Neural cell (in vitro differentiated cells): ENCODE measurements around the genes SERPINB12, TMX3 and CBLN2.

DNA sequence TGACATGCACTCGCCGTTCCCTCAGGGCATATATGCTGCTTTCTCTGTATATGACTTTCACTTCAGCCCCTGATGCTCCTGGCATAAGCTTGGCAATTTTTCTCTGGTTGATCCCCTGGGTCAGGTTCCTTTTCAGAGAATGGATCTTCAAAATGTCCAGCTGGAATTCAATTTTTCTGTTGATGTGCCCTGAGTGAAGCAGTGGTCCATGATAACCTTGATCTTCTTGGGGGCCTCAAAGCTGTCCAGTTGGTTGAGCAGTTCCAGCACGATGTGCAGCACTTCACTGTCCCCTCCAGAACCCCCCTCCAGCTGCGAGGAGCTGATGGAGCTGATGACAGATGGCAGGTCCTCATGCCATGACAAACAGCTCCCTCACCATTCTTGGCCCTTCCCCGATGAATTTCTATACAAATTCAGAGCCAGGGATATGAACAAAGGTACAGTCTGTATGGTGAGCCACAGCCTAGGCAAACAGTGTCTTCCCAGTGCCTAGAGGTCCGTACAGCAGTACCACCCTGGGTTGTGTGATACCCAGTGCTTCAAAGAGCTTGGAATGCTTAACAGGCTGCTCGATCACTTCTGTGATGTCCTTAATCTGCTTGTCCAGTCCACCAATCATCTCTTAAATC is 6.8 kb downstream of the VPS4B start:
- RAMPAGE, long total RNA: no peak

- RAMPAGE, long total RNA: no peak
These were observed at the start of gene SERPINB12 for GRCh38 chr18:63542261-63542674. SERPINB12 (plus strand) TSS chr18:63542369.

GRCh38 chr18:64276565-64277176 is 306.8 kb downstream of the SERPINB8 start:
- RAMPAGE, long total RNA: no peak

DNA sequence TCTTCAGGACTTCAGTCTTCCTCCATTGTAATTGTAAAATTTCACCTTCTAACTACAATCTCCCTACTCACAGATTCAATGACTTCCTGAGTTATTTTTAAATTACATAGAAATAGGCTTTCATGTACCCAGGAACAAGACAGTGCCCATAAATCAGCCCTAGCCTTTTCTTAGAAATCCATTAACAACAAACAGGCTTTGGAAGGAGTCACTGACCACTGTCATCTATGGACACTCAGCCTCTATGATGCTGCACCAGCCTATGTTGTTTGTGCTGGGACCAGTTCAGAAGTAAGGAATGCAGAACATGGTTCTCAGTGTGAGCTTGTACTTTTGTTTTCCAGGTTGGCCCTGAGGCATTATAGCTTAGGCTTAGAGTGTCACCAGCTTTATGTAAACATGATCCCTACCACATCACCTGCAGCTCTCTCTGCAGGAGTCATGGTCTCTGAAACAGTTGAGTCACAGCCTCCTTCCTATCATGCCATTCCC is 335.7 kb upstream of the CDH7 start:
- RAMPAGE, long total RNA: no peak

GRCh38 chr18:66599351-66599836 is 4.5 kb downstream of the CDH19 start:
- RAMPAGE, long total RNA: no peak

DNA sequence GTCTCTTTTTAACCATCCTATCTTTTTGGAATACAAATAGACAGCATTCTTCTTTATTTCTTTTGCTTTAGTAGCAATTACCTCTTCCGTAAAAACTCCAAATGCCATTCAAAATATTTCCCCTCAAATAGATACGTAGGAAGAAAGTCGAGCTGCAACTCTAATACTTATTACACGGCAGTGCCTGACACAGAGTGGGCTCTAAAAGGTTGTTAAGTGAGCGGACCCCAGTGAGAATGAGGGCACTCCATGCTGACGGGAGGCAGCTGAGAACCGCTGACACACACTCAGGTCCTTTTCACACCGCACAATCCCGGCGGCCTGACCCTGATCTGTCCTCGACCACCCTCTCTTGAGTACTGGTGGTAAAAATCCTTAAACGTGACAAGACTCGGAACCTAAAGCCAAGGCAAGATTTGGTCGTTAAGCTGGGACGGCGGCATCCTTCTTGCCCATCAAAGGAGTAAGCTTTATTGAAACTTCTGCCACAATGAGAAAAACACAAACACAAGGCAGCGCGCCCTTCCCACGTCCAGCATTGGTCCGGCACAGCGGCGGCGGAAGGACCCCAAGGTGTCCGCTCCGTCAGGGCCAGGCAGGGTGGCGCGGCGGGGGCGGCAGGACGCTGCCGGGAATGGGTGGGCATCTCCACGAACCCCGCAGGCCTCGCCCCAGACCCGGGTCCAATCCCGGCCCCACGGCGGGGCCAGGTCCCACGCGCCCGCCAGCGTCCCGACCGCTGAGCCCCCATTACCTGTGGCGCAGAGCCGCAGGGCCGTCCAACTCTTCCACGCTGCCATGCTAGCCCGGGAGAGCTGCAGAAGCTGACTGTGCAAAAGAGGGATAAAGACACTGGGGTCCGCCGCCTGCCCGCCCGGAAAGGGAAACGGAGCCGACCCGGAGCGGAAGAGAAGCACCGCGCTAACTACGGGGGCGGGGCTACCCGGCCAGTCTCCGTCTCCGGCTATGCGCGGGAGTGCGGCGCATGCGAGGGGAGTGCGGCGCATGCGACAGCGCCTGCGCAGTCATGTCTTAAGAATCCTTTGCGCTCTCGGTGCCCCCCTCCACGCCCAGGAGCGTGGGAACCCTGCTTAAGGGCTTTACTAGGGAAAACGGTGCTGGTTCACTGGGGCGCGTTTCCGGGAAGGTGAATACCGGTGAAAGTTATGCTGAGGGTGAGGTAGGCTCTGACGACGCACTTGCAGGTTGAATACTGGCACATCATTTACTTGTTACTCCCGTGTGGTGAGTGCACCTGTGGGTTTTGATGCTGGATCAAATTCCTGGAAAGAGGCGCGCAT is at the start of gene TMX3:
TMX3 (minus strand) TSS at position 927 of the 1,301 bp plus-strand sequence.
- RAMPAGE, long total RNA: start-site peak on the minus strand centred at position 888 of the sequence, 138 bp wide, 1,412 and 2,315 reads in 2 replicates; start-site peak on the plus strand centred at position 1,098 of the sequence, 79 bp wide, 185 and 164 reads in 2 replicates

DNA sequence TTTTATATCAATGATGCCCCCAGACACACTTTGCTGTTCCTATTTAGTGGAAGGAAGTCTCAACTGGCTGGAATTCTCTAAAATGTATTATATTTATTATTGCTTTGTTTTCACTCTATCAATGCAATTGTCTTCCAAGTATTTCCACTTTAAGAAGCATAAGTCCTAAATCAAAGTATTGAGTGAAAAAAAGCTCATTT is 33.4 kb upstream of the DOK6 start:
- RAMPAGE, long total RNA: no peak

DNA sequence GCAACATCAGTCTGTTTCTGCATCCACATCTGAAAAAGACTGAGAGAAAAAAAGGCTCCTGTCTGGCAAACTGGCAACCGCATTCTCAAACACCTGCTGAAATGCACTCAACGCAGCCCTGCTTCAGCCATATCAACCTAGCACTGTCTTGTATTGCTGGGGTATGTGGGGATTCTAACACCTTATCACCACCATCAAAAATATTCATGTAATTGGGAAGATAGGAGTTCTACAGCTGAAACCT is 52.6 kb downstream of the CD226 start:
- RAMPAGE, long total RNA: no peak

- RAMPAGE, long total RNA: no peak
These were observed 20.3 kb upstream of the CD226 start for GRCh38 chr18:69967963-69968294.

DNA sequence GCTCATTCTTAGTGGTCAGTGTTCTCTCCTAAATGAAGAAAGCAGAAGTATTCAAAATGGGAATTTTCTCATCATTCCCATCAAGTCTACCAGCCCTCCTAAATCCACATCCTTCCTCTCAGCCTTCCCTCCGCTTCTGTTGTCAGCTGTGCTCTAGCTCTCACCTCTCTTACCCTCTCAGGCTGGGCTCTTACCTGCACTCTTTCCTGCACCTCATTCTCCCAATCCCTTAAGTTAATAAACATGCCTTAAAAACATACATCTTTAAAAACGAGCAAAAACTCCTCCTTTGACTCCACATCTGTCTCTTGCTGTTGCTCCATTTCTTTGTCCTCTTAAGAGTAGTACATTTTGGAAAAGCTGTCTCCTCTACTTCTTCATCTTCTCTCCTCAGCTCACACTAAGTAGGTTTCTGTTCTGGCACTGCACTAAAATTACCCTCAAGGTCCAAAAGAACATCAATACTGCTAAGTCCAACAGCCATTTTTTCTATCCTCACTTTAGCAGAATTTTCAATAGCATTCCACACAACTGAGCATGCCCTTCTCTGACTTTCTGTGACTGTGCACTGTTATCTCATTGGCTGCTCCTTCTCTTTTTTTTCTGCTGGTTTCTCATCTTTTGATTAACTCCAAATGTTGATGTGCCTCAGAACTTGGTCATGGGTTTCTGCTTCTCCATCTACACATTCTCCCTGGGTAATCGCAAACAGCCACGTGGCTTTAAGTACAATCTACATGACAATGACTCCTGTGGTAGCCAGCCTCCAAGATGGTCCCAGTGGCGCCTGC is 74.7 kb upstream of the CD226 start:
- RAMPAGE, long total RNA: no peak

DNA sequence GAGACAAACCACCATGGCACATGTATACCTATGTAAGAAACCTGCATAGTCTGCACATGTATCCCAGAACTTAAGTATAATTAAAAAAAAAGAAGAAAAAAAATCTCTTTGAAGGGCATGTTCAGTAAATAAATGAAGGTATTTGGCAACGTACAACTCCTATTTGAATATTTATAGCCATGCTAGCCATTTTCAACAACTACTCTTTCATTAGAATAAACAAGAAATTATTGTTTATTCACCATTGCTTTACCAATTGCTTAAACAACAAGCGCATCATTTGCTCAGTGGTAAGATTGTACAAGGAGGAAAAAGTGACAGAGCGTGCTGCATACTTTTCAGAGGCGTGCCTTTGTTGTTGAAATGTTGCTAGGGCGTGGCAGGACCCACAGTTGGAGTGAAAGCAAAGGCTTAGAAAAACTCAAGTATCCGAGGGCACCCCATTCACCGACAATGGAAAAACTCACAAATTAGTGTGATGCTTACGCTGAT is 37.5 kb upstream of the RTTN start:
- RAMPAGE, long total RNA: no peak

GRCh38 chr18:70293187-70293609 is 4.4 kb downstream of the SOCS6 start:
- RAMPAGE, long total RNA: no peak

DNA sequence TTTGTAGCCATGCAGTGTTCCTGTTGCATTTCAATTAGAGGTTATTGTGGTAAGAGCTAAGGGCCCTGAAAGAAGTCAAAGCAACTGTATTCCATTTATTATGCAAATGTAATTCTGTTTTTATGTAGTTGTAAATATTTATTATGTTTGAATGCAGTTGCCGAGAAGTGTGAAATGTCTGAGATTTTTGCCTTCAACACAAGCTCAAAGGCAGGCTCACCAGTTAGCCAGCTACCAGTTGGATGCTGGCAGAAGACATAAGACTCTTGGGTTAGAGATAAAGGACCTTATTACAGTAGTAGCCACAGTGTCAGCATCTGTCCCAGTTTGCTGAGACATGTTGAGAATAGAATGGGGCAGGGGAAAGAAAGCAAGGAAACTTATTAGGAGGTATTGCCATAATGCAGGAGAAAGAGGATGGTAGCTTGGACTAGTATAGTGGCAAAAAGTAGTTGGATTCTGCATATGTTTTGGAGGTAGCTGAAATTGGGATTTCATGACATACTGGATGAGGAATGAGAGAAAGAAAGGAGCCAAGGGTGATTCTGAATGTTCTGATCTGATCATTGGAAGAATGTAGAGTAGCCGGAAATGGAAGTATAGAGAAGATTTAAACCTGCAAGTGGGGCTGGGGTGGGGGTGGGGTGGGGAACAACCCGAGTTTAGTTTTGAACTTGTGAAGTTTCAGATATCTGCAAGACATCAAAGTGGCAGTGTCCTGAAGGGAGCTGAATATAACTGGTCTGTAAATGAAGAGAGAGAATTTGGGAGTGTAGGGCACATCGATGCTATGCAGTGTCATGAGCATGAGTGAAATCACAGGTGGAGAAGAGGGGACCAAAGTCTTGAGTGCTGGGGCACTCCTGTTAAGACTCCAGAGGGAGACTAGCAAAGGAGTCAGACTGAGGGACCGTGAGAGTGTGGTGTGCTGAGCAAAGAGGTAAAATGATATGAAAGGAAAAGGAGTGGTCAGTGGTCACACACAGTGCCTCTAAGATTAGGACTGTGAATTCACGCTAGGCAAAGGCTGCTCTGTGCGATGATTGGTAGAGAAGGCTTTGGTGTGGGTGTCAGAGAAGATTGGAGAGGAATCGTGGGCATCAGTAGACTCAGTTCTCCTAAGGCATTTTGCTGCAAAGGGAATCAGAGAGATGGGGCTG is 12.4 kb downstream of the SOCS6 start:
- RAMPAGE, long total RNA: no peak

DNA sequence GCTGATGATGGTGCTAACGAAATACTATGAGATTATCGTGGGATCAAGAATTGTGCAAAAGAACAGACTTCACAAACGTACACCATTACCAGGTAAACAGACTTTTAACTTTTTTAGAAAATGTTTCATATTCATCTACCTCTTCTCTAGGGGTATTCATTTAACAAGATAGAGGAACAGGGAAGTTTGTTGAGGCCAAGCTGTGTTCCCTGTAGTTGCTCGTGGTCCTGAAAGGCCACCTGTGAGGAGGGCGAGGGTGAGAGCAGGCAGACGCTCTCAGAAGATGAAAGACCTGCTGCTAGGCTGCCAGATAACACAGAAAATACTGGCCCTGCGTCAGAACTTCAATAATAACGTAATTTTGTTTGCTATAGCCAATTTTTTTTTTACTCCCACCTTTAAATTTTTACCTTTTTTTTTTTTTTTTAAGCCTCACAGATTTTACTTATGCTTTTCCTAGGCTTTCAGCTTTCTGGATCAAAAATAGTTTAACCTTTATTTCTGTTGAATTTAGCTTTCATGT is 42.1 kb downstream of the SOCS6 start:
- RAMPAGE, long total RNA: no peak

GRCh38 chr18:70376682-70377813 is 88.2 kb downstream of the SOCS6 start:
- RAMPAGE, long total RNA: no peak

- RAMPAGE, long total RNA: start-site peak on the minus strand at chr18:72544367-72544429, 31 and 73 reads in 2 replicates
These were observed at the start of gene CBLN2 for GRCh38 chr18:72544144-72544681. CBLN2 (minus strand) TSS chr18:72544342.

GRCh38 chr18:74225140-74225492 is 66.6 kb downstream of the CYB5A start:
- RAMPAGE, long total RNA: no peak

DNA sequence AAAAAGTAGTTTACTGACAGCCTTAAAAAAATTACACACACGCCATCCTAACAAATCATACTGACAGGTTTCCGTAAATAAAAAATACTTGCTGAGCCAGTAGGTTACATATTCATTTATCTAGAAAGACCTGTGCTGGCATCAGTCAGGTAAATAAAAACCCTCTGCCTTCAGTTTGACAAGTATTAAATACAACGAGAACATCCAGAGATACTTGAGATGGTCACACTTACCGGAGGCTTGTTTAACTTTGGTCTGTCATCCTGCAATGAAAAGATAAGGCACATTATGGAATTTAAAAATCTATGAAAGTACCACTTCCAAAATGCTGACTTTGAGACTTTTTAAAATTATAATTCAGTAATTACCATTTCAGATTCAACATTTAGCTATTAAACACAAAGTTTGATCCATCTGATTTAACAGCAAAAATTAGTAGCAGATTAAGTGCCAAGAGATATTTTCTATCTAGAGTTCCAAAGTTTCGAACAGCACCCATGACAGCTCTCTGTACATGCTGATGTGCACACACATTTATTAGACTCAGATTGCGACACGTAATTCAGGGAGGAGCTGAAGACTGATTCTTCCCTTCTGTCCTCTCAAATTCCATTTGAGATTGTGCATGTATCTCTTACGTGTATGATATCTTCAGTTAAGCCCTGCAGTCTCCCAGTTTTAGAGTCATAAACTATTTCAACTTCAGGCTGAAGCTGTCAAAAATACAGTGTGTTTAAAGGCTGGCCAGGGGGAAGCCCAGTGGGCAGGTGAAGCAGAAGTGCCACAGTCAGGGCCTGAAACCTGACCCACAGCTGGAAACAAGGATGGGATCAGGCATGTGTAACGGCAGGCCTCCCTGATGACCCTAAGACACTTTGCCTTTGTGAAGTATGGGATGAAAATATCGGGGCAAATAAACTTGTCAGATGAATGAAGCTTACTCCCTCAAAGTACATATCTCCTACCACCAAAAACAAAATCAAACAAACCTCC is 30.8 kb downstream of the CYB5A start:
- RAMPAGE, long total RNA: no peak

DNA sequence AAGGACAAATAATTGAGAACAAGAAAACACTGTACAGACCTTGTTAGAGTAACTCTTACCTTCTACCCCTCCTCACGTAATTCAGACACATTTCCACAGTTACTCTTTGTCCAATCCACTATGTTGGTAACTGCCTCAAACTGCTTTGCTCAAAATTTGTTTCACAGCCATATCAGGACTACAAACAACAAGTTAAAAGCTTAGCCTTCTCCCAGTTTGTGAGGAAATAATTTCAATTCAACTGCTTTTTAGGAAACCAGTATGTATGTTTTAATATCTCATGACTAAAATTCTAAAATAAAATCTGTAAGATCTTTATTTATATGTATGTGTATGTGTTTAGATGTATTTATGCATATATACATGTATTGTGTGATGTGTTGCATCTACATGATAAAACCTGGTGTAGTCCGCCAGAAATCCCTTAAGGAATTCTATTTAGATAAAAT is 8.9 kb upstream of the CYB5A start:
- RAMPAGE, long total RNA: no peak

- RAMPAGE, long total RNA: no peak
These were observed 206.1 kb downstream of the ZNF407 start for GRCh38 chr18:74803561-74804345.